ENCODE results near the gene LMF1.

- PRO-cap = bidirectional peak, plus-strand start at chr16:728520, minus-strand start at chr16:728365
Measured at GRCh38 chr16:728111-728644, 1.3 kb downstream of the HAGHL start.

DNA sequence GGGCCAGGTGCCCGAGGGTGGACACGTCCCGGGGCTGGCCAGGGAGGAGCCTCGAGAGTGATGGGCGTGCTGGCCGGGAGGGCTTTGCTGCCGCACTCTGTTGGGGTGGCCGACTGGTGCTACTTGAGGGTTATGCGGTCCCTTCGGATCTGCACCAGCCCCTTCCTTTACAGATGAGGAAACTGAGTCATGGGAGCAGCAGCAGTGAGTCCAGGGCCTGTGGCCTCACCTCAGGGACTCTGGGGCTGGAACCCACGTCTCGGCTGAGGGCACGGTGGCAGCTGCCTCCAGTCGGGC, 4.1 kb downstream of the RPUSD1 start:
- PRO-cap = no peak

DNA sequence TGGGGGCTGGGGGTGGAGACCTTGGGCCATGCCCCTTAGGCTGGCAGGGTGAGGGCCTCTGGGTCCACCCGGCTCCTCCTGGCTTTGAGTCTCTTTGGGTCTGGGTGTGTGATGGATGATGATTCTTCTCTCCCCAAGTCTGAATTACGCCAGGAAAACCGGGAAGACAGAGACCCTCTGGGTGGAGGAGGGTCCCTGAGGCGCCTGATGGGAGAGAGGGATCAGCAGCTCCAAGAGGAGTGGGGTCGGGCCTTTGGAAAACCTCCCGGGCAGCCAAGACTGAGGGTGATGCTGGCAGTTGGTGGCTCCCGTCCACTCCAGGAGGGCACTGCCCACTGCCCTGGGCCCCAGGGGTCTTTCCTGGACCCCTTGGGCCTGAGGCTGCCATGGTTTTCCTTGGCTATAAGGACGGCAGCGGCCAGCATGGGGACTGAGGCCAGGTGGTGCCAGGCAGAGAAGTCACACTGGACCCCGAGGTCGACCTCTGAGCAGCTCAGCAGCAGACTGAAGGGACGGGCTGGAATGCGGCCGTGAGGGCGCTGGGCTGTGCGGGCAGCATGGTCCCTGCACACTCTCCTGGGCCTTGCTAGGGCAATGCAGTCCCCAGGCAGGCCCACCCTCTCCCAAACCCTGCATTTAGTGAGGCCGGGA, 55.4 kb upstream of the GNG13 start:
- PRO-cap = no peak

GRCh38 chr16:866468-867150, 66.1 kb upstream of the GNG13 start:
- PRO-cap = no peak

- PRO-cap = no peak
Measured at GRCh38 chr16:872956-873405, 72.4 kb upstream of the GNG13 start.

- PRO-cap = bidirectional peak, plus-strand start at chr16:970571, minus-strand start at chr16:970449; bidirectional peak, plus-strand start at chr16:971197, minus-strand start at chr16:970954
Measured at GRCh38 chr16:970377-971264, at the start of gene LMF1. TSS of gene LMF1 (minus strand) at chr16:970984.

DNA sequence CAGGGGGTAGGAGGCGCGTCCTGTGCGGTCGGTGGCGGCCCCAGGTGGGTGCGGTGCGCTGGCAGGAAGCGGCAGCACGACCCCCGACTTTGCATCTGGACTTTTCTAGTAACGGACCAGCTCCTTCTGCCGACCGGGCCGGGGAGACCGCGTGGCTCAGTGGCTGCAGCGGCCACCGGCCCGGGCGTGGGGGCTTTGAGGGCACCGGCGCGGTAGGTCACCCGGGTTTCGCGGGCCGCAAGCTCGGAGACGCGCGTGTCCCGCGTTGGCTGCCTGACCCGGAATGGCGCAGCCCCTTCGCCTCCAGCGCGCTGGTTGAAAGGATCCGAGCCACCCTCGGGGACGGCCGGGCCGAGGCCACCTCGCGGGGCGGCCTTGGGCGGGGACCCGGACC, 1.2 kb upstream of the SOX8 start:
- PRO-cap = no peak

DNA sequence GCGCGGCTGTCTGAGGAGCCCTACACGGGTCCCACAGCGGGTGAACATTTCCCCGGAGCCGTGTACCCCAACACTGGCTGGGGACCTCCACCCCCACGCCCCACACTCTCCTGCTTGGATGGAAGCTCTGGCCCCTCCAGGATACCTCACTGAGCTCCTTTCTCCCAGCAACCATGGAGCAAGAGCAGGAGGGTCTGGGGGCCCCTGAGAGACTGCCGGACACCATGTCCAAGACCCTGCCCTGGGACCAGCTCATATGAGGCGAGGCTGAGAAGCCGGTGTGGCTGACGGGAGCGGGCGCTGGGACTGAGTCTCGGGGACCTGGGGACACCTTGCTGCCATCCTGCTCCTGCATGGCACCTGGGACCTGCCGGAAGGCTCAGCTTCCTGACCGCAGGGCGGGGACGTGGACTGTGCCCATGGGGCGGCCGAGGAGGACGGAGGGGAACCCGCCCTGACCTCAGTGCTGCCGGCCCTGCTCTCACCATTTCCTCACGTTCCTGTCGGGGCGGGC, 44.2 kb upstream of the SSTR5 start:
- PRO-cap = no peak

GRCh38 chr16:1083009-1083346, 10.4 kb downstream of the SSTR5 start:
- PRO-cap = no peak

DNA sequence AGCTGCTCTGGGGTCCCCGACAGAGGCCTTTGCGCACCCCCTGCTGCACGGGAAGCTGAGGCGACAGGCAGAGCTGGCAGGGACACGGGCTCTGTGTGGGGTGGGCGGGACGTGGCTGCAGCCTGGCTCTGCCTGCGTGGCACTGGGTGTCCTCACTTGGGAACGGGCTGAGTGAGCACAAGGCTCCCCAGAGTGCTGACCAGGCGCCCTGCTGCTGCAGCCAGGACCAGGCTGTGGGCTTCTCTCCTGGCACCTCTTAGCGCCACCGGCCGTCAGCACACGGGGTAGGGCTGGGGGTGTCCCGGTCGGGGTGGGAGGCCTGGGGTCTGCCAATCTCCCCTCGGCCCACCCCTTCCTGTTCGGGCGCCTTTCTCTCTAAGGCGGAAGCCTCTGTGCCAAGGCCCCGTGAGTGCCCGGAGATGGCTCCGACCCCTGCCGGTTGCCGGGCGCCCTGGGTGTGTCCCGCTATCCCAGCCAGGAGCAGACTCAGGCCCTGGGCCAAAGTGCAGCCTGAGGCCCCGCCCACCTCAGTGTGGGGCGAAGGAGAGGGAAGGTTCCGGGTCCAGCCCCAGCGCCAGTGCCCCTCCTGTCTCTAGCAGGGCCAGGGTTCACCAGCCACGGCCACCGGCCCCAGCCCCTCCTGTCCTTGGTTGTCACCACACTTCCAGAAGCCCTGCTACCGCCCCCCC, 6.4 kb downstream of the C1QTNF8 start:
- PRO-cap = no peak

DNA sequence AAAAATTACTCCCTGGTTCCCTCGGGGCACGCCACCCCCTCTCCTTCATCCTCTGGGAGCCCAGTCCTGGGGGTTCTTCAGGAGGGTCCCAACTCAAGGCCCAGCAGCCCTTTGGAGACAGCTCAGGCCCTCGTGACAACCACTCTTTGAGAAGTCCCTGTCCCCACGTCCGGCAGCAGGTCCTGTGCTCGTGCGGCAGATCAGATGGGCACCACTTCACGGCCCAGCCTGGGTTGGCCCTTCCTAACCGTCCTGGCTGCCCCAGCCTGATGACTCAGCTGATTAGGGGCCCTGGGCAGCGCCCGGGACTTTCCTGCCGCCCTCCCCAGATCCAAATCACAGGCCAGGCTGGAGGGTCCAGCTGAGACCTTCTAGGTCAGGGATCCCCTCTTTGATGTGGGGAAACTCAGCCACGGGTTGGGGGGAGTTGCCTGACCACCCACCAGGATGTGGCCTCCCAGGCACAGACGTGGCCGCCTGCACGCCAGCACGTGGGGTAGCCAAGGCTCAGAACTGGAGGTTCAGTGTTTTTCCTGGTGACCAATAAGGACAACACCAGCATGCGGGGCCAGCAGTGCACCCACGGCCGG, 619 bp upstream of the TPSG1 start:
- PRO-cap = no peak

GRCh38 chr16:1299270-1300194, 9.9 kb upstream of the UBE2I start:
- PRO-cap = no peak

DNA sequence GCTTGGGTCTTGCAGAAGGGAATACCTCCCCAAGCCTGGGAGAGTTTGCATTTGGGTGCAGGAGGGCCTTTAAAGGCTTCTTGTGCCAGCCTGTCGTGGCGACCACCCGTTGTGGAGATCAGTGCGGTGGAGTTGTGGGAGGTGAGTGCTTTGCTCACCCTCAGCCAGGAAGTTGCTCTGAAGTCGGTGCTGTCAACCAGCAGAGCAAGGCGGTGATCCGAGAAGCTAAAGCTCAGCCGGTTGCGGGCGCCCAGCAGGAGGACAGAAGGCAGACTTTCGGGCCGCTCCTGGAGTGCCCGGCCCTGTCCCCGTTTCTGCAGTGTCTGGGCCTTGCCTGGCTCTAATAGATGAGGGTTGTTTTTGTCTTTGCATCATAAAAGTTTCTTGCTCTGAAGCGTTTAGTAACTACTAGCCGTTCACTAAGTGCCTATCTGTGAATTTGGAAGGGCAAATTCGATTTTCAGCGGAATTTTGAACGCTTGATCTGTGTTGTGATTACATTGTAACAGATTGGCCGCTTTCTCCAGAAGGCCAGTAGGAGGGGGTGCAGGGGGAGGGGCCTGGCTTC, 1.5 kb downstream of the UBE2I start:
- PRO-cap = no peak

DNA sequence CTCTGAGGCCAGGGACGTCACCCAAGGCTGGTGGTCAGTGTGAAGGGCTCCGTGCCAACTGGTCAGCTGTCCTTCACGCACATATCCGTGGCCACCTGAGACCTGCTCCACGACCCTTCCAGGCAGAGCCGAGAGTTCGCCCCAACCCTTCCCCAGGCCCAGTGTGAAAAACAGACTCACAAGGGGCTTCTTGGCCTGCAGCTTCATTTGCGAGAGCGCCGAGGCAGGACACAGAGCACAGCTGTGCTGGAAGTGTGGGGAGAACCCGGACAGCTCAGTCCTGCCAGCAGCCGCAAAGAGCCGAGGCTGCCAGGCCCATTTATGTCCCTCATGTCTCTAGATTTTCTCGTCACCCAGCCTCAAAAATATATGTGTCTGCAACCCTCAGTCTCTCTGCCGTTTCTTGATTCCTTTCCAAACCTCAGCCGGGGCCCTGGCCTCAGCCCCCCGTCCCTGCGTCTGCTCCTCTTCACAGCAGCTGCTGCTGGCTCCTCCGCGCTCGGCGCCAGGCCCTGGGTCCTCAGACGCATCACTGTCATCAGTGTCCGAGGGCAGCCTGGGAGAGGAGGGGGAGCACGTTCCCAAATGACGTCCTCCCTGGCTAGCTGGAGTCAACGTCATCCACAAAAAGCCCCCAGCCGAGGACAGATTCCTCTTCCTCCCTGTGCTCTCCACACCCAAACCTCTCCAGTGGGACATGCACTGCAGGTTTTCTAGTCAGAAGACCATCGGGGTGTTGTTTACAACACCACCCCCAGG, 2.4 kb downstream of the TSR3 start:
- PRO-cap = no peak

DNA sequence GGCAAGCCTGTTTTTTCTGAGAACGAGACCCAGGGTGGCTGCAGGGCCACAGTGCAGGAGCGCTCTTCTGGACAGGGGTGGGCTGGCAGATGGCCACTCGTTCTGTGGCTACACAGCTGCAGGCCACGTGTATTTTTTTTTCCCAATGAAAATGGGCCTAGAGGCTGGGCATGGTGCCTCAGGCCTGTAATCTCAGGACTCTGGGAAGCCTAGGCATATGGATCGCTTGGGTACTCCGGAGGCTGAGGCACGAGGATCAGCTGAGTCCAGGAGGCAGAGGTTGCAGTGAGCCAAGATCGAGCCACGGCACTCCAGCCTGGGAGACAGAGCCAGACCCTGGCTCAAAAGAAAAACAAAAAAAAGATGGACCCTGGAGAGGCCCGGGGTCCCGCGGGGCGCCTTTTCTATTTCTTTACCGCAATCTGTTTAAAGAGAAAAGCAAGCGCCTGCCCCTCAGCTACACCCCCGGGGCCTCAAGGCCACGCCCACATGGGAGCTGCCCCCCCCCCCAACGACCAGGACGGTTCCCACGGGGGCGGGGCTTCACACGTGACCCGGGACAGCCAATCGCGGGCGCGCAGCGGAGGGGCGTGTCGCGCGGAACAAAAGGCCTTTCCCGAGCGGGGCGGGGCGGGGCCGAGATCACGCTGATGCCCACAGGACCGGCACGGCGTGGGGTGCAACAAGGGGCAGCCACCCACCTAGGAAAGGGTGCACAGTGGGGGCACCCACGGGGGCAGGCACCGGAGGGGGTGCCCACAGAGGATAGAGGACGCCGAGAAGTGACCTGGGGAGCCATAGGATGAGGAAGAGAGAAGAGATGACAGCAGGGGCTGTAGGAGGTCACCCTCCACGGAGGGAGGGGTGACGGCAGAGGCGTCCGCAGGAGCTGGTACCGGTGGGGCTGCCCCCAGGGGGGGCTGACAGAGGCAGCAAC, 6.5 kb downstream of the UNKL start:
- PRO-cap = unidirectional peak, plus-strand start at position 637 of the sequence

GRCh38 chr16:1471872-1472337, 2.9 kb downstream of the CLCN7 start:
- PRO-cap = no peak

GRCh38 chr16:1559331-1559923, 26.0 kb downstream of the TMEM204 start:
- PRO-cap = no peak

- PRO-cap = no peak
Measured at GRCh38 chr16:1560952-1561592, 27.6 kb downstream of the TMEM204 start.

- PRO-cap = no peak
Measured at GRCh38 chr16:1689015-1689822, 11.1 kb downstream of the JPT2 start.

DNA sequence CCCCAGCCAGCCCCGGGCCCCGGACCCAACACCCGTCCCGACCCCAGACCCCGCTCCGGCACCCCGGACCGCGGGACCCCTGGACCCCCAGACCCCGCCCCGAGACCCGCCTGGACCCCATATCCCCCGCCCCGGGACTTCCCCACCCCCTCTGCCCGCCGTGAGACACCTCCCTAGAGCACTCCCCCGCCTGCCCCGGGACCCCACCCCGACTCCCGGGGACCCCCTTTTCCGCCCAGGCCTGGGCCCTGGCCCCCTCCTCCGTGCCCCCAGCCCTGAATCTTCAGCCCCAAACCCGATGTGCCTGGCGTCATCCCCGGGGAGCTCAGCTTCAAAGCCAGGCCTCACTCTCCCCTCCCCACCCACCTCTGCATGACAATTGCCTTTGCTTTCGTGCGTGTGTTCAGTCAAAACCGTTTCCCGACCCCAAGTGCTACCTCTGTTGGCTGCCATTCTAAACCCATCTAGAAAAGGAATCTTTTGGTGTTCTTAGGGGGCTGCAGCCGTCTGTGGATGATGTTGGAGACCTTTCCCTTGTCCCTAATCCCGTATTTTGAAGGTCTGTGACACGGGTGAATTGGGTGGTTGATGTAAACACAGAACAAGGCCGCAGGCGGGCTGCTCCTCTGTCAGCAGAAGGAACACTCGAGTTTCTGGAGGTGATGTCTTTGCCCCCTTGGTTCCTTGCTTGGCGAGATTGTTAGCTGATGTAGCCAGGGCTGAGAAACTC, 869 bp downstream of the MAPK8IP3 start:
- PRO-cap = no peak